Brain (tissue), 1 donor: ENCODE measurements around the genes TMEM45B and NFRKB.

GRCh38 chr11:128734379-128735011, 40.6 kb downstream of the FLI1 start:
- RRBS: no CpG with 5 or more reads among the region's 10 CpGs

GRCh38 chr11:128745945-128746416, 52.1 kb downstream of the FLI1 start:
- RRBS: no CpG with 5 or more reads among the region's 6 CpGs

GRCh38 chr11:128767864-128768674, 74.2 kb downstream of the FLI1 start:
- RRBS: no CpG with 5 or more reads among the region's 25 CpGs

DNA sequence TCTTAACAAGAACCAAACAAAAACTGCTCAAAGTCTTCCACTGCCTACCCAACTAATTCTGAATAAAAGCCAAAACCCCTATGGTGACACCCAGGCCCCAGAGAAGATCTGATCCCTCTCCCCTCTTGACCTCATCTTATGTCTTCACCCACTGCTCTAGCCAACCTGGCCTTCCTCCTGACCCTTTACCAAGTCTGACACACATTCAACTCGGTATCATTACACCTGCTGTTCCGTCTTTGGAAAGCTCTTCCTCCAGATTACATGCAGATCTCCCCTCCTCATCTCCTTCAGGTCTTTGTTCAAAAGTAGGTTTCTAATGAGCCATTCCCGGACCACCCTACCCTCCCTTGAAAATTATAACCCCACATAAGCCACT, 84.7 kb upstream of the TP53AIP1 start:
- RRBS: no CpG with 5 or more reads among the region's 3 CpGs

DNA sequence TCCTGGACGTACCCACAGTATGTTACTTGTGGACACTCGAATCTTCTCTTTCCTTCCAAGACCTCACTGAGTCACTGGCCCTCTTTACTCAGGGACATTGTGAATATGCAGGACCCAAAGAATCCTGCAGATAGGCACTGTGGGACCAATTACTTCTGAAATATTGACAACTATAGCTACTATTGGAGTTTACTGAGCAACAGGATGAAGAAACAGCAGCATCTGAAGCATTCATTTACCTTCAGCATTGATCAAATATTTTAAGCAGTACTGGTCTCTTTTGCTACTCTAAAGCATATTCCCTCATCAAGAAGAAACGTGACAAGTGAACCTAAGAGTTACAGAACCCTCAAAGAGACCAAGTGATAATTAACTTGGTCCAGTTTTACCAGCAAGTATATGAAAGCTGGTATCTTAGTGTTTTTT, 29.8 kb upstream of the ARHGAP32 start:
- RRBS: no CpG with 5 or more reads among the region's 3 CpGs

GRCh38 chr11:129379765-129380585, 4.3 kb downstream of the BARX2 start:
- RRBS: no CpG with 5 or more reads among the region's 9 CpGs

GRCh38 chr11:129457015-129457766, 81.5 kb downstream of the BARX2 start:
- RRBS: no CpG with 5 or more reads among the region's 9 CpGs

DNA sequence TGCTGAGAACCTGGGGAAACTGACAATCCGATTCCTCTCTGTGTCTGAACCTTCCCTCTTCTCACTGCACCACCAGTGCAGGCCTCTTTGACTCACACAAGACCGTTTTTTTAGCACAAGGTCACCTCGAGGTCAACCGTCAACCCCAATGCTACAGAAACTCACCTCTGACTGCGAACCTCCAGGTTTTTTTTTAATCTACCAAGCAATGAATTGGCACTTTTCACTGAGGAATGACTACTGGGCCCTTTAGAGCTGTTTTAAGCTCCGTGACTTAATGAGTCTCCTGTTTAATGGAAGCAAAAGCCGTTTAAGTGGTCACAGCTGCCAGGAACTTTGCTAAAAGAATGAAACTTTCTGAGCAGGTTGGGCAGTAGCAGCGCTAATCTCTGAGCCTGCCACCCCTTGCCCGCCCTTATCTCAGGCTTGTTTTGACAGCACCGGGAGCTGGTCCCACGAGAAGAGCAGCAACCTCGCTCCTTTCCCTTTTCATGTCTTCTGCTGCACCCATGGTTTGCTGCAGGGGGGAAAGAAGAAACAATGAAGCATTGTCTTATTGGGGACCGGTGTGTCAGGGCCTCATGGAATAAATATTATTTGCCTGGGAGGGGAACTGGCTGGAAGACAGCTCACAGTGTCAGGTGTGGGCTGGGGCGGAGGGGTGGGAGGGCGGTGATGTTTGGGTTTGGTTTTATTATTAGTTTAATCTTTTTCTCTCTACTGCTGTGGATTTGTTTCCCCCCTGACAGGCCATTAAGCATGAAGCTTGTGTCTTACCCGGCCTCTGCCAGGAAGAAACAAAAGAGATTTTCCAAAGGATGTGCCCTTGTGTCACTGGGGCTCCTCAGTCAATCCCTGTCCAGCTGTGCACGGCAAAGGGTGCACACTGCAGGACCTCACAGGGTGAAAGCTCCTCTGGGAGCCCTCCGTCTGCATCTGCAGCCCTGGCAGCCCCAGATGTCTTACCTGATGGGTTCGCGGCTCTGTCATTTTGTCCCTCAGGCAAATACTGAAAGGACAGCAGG, 203.4 kb upstream of the TMEM45B start:
- RRBS: 48% methylated on average over 3 of the region's 20 CpGs

GRCh38 chr11:129625856-129626427, 189.7 kb upstream of the TMEM45B start:
- RRBS: no CpG with 5 or more reads among the region's 6 CpGs

DNA sequence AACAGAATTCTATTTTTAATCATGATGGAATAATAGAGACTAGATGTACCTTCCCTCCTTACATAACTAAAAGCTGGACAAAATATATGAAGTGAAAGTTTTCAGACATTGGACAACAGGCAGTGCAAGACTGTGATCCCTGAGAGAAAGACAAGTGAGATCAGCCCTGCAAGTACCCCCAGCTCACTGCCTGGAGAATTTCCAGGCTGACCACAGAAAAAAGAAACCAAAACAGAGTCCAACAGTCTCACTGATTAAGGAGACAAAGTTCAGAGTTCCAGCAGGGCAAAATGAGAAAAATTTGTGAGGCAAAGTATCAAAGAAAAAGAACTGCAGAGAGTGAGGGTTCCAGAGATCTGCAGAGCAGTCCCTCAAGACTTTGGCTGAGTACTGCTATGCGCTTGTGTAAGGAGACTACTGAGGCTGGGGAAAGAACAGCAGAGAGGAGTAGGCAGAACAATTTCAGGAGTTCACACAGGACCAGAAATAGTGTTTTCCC, 47.3 kb upstream of the TMEM45B start:
- RRBS: no CpG with 5 or more reads among the region's 1 CpG

DNA sequence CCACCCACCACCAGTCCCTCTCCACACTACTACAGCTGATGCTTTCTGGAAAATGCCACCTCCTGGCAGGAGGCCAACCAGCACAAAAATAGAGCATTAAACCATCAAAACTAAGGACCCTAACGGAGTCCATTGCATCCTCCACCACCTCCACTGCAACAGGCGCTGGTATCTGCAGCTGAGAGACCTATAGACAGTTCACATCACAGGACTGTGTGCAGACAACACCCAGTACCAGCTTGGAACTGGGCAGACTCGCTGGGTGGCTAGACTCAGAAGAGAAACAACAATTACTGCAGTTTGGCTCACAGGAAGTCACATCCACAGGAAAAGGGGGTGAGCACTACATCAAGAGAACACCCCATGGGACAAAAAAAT, 11.7 kb upstream of the TMEM45B start:
- RRBS: no CpG with 5 or more reads among the region's 3 CpGs

DNA sequence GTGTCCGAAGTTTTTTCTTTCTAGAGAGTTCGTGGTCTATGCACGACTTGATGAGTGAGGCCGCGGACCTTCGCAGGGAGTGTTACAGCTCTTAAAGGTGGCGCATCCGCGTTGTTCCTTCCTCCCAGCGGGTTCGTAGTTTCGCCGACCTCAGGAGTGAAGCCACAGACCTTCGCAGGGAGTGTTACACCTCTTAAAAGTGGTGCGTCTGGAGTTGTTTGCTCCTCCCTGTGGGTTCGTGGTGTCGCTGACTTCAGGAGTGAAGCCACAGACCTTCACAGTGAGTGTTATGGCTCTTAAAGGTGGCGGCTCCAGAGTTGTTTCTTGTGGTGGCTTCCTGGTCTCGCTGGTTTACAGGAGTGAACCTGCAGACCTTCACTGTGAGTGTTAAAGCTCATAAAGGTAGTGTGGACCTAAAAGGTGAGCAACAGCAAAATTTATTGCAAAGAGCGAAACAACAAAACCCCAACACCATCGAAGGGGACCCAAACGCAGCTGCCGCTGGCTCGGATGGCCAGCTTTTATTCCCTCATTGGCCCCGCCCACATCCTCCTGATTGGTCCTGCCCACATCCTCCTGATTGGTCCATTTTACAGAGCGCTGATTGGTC, 1.4 kb upstream of the TMEM45B start:
- RRBS: no CpG with 5 or more reads among the region's 26 CpGs

DNA sequence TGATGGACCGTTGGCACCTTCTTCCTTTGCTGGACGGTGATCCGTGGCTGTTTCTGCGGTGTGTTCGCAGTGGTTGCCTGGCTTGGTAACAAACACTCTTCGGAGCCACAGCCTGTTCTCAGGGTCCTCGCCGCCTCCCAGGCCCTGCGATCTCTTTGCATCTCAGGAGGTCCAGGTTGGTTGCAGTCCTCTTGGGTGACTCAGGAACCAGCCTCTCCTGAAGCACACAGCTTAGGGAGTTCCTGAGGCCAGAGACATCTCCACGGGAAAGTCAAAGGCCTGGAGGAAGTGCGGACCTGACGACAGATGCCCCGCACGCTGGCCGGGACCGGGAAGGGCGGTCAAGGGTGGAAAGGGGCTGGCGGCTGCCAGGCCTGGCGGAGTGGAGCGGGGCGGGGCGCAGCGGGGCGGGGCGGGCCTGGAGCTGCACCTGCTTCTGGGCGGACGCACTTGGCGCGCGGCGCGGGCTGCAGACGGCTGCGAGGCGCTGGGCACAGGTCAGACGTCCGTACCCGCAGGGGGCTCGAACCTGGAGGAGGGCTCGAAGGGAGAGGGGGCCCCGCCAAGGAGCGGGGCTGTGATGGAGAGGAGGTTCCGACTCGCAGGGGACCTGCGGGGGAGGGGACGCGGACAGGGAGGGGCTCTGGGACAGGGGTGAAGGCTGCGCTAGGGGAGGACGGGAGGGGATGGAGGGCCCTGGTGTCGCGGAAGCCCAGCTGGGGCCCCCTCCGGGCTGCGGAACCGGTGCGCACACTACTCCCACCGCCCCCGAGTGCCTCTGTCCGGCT, at the start of gene TMEM45B:
TSS of gene TMEM45B (plus strand) at position 447 of the 788 bp plus-strand sequence.
- RRBS: no CpG with 5 or more reads among the region's 58 CpGs

GRCh38 chr11:129861710-129862311, 33.6 kb downstream of the NFRKB start:
- RRBS: no CpG with 5 or more reads among the region's 12 CpGs

DNA sequence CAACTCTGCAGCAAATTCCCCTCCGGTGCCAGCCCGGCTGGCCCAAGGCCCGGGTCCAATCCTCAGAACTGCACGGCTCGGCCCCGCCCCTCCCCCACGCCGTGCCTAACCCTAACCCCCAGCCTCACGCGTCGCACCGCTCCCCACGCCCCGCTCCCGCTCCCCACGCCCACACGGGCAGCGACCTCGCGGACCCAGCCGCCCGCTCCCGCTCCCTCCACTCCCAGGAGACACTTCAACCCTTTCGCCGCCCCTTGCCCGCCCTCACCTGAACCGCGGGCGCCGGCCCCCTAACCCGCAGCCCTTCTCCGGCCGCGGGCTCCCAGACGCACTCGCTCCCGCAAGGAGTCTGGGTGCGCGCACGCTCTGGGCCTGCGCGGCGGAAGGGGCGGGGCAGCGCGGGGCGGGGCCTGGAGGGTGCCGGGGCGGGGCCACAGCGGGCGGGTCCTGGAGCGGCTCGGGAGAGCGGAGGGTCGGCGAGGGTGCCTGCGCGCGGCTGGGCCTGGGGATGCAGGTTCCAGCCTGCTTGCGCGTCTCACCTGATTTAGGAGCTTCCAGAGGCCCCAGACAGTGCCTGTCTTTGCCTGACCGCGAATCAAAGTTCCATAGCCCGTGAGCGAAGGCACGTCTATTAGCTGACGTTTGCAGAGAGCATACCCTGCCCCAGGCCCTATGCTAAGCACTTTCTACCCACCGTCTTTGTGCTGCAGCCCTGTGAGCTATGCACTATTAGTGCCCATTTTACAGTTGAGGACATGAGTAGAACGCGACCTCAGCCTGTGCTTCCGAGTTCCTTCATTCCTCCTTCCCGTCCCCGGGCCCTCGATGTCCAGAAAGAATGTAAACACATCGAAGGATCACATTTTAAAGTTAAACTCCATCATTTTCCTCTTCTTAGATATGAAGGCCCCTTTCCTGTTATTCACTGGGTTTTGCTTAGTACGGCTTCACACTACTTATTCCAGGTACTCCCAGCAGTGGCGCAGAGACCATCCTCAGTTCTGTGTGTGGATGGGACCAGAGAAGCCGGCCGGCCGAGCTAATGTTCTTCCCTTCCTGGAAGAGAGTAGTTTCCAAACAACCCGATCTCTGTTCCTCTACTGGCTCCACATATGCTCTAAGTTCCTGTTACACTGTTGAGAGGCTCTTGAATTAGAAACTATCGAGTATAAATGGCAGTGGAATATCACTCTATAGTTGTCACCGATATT, at the start of gene NFRKB:
TSS of gene NFRKB (minus strand) at position 351 of the 1,211 bp plus-strand sequence.
- RRBS: 0% methylated on average over 1 of the region's 83 CpGs

GRCh38 chr11:130061938-130062359, 7.7 kb upstream of the APLP2 start:
- RRBS: no CpG with 5 or more reads among the region's 6 CpGs

- RRBS: no CpG with 5 or more reads among the region's 9 CpGs
These were observed 2.5 kb downstream of the APLP2 start for GRCh38 chr11:130072142-130072610.

GRCh38 chr11:130139478-130139925, 20.1 kb upstream of the ST14 start:
- RRBS: no CpG with 5 or more reads among the region's 13 CpGs

DNA sequence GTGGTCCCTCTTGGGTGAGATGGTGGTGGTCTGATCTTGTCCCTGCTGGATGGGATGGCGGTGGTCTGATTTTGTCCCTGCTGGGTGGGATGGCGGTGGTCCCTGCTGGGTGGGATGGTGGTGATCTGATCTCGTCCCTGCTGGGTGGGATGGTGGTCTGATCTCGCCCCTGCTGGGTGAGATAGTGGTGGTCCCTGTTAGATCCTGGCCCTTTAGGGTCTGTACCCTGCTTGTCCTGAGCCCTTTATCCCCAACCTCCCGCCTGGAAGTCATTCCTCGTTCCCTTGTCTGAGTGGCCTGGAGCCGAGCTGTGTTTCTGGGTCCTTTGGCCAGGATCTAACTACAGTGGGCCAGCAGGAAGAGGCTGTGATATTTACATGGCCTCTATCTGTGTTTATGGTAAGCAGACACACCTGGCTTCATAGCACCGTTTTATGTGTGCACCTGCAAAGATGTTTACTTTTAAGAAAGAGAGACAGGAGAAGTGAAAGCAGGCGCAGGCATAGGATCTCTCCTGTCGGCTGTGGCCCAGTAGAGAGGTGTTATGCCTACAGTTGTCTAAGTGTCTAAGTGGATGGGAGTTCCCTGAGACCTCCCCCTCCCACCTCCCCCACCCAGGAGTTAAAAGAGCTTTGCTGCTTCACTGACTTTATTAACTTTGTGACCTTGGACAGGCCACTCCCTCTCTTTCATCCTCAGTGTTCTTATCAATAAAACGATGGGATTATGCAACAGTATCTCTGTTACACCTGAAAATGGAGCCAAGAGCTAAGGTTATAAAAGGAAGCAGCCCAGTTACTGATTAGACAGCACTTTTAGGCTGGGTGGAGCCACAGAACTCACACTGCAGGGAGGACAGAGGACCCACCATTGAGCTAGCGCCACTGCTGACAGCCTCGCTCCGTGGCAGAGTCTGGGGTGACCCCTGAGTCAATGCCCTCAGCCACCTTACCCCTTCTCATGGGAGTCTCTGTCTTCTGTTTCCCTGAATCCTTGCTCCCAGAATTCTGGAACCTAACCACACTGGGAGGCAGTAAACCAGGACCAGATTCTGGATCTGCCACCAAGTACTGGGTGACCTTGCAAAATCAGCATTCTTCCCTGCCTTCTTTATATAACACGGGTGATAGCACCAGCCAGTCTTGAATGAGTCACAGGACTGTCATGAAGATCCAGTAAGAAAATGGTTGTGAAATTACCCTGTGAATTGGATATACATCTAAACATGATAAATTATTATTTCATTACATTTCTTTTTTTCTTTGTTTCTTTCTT, 21.9 kb downstream of the ST14 start:
- RRBS: no CpG with 5 or more reads among the region's 15 CpGs

DNA sequence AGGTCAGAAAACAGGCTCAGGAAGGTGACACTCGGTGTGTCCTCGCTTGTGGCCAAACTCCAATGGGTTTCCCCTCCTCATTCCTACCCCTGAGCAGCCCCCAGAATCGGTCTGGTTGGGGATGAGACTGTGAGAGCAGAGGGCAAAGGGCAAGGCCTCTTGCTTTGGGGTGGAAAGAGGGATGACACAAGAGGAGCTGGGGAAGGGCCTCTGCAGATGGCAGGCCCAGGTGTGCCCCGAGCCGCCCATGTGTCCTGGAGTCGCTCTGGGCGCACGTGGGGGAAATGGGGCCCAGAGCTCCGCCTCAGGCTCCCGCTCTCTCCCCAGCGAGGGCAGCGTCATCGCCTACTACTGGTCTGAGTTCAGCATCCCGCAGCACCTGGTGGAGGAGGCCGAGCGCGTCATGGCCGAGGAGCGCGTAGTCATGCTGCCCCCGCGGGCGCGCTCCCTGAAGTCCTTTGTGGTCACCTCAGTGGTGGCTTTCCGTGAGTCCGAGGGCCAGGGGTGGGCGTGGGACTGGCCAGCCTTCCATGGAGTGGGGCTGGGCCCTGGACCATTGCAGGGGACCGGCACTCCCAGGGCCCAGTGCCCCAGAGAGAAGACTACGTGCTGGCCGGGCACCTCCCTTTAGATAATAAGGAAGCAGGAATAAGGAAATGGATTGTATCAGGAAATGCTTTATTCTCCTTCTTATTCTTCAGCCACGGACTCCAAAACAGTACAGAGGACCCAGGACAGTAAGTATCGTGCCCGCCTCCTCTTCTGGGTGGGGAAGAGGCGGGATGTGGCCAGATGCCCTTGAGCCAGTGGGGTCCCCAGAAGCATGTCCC, 30.0 kb downstream of the ST14 start:
- RRBS: 62% methylated on average over 1 of the region's 34 CpGs